ENCODE measurements around the genes CDCA3, TPI1 and C1RL.

GRCh38 chr12:6851191-6851808 lies at the start of gene CDCA3:
Gene CDCA3, minus strand, starts transcription at chr12:6851286.
- PRO-cap = bidirectional peak, plus-strand start at chr12:6851504, minus-strand start at chr12:6851286

GRCh38 chr12:6852934-6853516 lies 1.1 kb downstream of the USP5 start:
- PRO-cap = bidirectional peak, plus-strand start at chr12:6853269, minus-strand start at chr12:6853131

DNA sequence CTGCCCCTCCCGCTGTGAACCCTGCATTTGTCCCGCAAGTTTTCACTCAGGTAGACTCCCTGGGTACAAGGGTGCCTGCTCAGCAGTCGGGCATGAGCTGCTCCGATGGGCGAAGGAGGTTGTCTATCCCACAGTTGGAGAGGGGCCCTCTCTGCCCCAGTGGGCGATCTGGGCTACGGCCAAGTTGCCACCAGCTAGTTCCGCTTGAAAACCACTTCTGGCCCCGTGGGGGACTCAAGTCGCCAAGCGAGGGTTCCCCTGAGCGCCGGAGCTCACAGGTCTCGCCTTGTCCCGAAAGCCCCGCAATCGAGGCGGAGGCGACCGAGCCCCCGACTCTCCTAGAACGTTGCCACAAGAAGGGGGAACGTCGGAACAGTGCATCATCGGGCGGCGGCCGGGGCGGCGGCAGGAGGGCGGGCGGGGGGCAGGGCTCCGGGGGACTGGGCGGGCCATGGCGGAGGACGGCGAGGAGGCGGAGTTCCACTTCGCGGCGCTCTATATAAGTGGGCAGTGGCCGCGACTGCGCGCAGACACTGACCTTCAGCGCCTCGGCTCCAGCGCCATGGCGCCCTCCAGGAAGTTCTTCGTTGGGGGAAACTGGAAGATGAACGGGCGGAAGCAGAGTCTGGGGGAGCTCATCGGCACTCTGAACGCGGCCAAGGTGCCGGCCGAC lies at the start of gene TPI1:
Gene TPI1 (plus strand): TSS at position 527 of the 673 bp plus-strand sequence.
- PRO-cap = bidirectional peak, plus-strand start at position 527 of the sequence, minus-strand start at position 348 of the sequence

- PRO-cap = bidirectional peak, plus-strand start at chr12:6900219, minus-strand start at chr12:6900015; unidirectional peak, plus-strand start at chr12:6900403
Observed at GRCh38 chr12:6899715-6900508, 4.7 kb upstream of the LRRC23 start.

DNA sequence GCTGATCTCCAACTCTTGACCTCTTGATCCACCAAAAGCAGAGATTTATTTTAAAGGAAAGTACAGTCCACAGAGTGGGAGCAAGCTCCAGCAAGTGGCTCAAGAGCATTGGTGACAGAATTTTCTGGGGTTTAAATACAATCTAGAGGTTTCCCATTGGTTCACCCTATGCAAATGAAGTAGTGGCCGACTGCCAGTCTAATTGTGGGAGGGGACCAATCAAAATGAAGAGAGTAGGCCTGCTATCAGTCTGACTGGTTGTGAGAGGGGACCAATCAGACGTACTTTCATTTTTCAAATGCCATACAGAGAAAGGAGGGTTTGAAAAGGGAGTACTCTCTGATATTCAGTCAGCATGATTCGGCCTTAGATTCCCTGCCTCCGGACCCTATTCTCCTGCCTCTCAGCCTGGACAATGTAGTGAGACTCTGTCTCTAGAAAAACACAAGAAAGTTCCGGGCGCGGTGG lies 3.8 kb upstream of the LRRC23 start:
- PRO-cap = no peak

DNA sequence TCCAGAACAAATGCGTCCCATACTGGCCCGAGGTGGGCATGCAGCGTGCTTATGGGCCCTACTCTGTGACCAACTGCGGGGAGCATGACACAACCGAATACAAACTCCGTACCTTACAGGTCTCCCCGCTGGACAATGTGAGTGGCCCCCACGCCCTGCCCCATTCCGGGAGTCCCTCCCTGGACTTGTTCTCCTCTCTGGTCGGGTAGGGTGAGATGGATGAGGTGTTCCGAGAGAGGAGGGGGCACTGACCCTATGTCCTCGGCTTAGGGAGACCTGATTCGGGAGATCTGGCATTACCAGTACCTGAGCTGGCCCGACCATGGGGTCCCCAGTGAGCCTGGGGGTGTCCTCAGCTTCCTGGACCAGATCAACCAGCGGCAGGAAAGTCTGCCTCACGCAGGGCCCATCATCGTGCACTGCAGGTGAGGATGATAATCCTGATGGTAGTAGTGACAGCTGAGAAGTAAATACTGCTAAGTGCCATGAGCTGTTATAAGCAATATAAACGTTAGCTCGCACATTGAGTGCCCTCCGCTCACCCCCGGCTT lies 6.6 kb downstream of the PTPN6 start:
- PRO-cap = no peak

DNA sequence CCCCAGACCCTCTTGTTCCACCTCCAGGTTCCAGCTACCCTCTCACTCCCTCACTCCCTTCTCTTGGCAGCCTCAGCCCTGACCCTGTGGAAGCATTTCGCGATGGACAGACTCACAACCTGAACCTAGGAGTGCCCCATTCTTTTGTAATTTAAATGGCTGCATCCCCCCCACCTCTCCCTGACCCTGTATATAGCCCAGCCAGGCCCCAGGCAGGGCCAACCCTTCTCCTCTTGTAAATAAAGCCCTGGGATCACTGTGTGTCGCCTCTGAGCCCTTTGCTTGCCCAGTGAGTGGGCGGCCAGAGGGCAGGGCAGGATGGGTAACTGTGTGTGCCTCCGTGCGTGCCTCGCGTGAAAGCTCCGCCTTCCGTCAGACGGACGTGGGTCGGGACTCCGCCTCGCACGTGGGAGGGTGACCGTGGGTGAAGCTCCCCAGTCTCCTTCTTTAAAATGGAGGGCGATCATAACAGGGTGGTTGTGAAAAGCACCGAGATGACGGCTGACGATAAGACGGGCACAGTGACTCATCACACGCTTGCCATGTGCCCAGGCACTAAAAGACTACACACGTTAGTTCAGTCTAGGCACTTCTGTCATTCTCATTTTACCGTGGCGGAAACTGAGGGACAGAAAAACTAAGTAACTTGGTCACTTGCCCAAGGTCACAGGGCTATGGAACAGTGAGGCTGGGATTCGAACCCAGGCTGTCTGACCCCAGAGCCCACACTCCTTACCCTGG lies 9.2 kb downstream of the PHB2 start:
- PRO-cap = bidirectional peak, plus-strand start at position 375 of the sequence, minus-strand start at position 449 of the sequence

GRCh38 chr12:6963686-6964012 lies 6.8 kb downstream of the PHB2 start:
- PRO-cap = no peak

- PRO-cap = no peak
Observed at GRCh38 chr12:6967394-6968183, 2.9 kb downstream of the PHB2 start.

- PRO-cap = no peak
Observed at GRCh38 chr12:6994931-6995261, 23.4 kb downstream of the LPCAT3 start.

DNA sequence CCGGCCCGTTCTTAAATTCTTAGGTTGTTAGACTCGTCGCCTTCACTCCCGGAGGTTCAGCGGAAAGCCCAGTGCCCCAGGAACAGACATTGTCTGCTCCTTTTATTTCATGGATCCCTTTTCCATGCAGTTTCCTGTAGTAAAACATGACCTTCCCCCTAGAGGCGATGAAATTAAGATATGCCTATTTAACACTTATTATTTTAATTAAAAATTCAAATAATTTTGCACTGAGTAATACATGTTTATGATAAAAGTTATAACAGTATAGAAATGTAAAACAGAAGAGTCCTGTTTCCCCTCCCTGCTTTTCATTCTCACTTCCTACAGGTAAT lies 682 bp upstream of the LPCAT3 start:
- PRO-cap = bidirectional peak, plus-strand start at position 45 of the sequence, minus-strand start outside the sequence

- PRO-cap = no peak
Observed at GRCh38 chr12:7059509-7060056, 935 bp upstream of the C1S start.

DNA sequence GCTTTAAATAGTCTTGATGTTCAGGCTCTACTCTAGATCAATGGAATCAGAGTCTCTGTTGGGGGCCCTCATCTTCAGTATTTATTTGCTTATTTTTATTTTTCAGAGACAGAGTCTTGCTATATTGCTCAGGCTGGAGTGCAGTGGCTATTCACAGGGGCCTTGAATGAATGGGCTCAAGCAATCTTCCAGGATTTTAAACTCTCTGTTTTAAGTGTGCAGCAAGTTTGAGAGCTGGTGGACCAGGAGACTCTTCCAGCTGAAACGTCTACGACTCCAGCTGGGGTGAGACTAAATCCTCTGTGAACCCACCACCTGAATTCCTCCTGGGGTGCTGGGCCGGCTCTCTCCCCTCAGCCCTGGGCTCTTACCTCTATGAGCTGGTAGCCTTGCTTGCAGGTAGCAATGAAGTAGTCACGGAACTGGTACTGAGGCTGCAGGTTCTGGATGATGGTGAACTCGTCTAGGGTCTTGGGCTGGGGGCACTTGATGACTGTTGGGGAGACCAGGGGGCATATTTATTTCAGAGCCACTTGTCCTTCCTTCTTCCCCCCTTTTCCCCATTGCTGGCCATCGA lies 3.9 kb downstream of the C1R start:
- PRO-cap = no peak

DNA sequence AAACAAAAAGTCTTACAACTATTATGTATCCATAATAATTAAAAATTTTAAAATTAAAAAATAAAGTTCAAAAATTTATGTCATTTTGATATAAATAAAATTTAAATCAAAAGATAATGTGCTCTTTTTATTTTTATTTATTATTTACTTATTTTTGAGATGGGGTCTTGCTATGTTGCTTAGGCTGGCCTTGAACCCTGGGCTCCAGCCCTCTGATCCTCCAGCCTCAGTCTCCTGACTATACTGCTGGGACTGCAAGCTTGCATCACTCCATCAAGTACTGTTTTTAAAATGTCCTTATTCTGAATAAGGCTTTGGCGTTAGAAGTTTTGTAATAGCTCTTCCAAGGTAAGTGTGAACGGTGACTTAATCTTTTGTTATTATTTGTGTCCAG lies 1.5 kb downstream of the C1RL start:
- PRO-cap = no peak

DNA sequence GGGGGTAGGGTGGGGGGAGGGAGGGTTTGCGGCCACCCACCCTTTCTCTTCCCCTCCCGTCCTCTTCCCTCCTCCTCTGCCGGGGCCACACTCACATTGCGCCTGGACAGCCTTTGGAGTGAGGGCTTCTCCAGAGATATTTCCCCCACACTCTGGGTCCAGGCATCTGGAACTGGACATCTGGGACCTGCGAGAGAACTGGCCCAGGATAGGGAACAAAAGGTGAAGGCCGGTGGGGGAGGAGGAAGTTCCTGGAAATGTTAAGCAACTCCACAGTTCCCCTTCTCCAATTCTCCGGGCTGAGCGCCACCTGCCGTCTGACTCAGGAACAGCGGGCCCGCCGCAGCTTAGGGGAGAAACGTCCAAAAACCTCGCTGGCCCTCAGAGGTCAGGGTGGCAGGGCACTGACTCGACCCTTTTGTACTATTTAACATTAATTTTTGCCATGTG lies at the start of gene C1RL:
Gene C1RL (minus strand): TSS at position 200 of the 450 bp plus-strand sequence.
- PRO-cap = bidirectional peak, plus-strand start at position 62 of the sequence, minus-strand start at position 82 of the sequence; bidirectional peak, plus-strand start at position 384 of the sequence, minus-strand start at position 200 of the sequence

- PRO-cap = no peak
Observed at GRCh38 chr12:7130564-7130845, 334 bp downstream of the CLSTN3 start.

DNA sequence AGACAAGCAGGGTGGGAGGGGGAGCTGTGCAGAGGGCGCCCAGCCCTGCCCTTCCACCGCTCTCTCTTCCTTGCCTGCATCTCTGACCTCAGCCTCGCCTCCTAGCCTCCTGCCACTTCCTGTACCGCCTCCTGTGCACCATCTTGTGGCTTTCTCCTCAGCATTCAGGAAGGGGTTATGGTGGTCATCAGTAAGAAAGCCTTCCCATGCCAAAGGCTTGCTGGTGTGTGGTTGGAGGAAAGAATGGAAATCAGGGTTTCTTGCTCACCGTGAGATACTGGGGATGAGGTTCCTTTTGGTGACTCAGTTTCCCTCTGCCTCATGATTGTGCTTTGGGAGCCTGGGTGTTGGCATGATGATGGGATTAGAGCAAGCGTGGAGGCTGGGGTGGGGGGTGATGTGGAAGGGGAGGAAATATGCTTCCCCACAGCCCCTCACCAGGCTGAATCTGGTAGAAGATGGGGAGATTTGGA lies 1.5 kb downstream of the CLSTN3 start:
- PRO-cap = no peak

DNA sequence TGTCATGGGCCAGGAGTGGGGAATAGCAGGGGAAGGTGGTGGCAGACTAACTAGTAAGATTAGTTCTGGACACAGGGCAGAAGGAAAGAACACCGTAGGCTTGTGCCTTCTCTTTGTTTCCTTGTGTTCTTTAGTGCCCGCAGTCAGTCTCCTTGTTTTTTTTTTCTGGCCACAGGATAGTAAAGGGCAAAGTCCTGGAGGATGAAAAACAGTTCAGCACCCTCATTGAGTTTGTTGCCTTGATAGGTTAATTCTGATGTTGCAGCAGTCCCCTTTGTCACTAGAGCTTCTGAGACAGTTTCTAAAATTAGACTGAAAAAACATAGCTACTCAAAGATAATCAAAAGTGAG lies 8.4 kb downstream of the PEX5 start:
- PRO-cap = unidirectional peak, minus-strand start at position 123 of the sequence

DNA sequence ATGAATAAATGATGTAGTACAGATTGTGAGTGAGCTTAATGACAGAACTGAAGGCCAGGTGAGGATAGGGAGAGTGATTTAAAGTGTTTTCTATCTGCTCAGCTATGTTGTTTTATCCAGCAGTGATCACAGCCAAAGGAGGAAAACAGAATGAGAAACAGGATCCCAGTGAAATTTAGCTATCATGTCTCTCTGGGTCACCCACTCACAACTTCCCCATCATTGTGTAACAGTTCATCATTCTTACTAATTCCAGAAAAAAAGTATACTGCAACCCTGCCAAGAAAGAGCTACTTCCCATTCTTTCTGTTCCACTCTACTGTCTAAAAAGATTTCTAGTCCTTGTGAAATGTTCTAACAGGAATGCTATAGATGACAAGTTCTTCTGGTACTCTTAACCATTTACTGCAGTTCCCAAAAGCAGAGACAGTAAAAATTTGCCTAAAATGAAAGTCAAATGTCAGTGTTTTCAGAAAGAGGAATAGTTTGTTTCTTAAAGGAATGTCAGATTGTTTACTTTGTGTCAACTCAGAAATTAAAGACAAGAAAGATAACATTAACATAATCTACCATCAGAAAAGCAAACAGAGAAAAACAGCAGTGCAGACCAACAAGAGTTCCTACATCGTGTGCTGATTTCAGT lies 39.3 kb upstream of the CD163 start:
- PRO-cap = no peak

DNA sequence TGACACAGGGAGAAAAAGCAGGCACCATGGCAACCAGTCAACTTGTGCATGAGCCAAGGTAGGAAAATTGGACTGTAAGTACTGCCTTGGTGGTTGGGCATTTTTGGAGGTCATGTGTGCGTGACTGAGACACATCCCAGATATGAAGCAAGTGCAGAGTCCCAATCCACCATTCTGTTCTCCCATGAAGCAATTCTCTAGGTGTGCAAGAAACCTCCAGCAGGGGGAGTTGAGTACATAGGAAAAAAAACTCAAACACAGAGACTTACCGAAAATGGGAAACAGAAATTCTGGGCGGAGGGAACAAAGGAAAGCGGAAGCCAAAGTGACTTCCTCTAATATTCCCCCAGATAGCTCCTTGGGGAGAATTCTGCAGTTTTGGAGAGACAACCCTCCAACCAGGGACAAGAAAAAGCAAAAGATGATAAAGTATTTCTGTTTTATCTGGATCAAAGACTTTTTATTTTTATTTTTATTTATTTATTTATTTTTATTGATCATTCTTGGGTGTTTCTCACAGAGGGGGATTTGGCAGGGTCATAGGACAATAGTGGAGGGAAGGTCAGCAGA lies 76.9 kb downstream of the APOBEC1 start:
- PRO-cap = no peak